ENCODE measurements around the genes DNAJC6 and GADD45A.

DNA sequence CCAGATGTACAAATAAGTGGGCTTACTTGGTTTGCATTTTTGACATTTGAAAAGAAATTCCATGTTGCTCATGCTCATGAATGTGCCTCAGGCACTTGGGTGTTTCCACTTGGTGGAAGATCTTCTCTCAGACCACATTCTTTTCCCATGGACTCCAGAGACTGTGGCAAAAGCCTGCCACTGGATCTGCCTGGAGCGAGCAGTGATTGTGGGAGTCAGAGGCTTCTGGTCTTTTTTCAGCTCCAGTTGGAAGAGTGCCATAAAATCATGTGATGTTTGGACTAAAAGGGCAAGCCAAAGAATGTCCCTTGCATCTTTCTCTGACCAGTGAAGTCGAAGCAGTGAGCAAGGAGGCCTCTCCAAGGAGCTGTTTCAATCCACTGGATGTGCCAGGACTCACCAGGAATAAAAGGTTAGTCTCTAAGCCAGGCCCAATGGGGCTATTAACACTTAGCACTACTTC lies 61.4 kb upstream of the DNAJC6 start:
- RAMPAGE, long total RNA, result no peak
- RRBS, result no CpG with 5 or more reads among the region's 2 CpGs
PRO-cap:
- standard, result no peak
- CoPRO, capped RNA only, 2 experiments, result no peak in any of the 2 experiments
- CoPRO, capped and uncapped RNA, 2 experiments, result no peak in any of the 2 experiments
- CoPRO, uncapped RNA only, 2 experiments, result no peak in any of the 2 experiments
CAGE:
- cytosol, long polyA plus RNA, result no peak
- long polyA plus RNA, result no peak
- nucleolus, long total RNA, result no peak
- nucleus, long polyA plus RNA, result no peak

DNA sequence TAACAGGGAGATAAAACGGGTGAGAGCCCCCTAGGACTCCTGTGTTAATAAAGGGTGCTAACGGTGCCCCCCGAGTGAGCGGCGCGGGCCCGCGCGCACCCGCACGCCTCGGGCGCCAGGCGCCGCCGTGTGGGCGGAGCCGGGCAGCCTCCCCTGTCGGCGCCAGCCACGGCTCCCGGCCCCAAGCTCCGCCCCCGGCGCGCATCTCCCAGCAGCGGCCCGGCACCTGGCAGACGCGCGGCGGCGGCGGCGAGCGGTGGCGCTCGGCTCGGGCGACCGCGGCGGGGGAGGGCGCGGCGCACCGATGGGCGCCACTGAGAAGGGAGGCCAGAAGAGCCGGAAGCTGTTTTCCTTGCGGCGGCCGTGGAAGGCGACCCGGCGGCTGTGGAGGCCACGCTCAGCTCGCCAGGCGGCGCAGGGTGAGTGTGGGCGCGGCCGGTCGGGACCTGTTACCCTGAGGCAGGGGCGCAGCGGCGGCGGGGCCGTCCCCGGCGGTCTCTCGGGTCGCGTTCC lies 55.1 kb upstream of the DNAJC6 start:
- RAMPAGE, long total RNA, result no peak
- RRBS, result 3% methylated on average over 18 of the region's 73 CpGs
PRO-cap:
- standard, result bidirectional peak, plus-strand start at position 232 of the sequence, minus-strand start at position 131 of the sequence
- CoPRO, capped RNA only, 2 experiments, result peak in 2 of 2 experiments; most common plus-strand start position 232 of the sequence (in 2); most common minus-strand start position 131 of the sequence (in 2)
- CoPRO, capped and uncapped RNA, 2 experiments, result peak in 2 of 2 experiments; most common plus-strand start position 232 of the sequence (in 2); most common minus-strand start position 129 of the sequence (in 2)
- CoPRO, uncapped RNA only, 2 experiments, result peak in 1 of 2 experiments; most common plus-strand start position 232 of the sequence (in 1); most common minus-strand start position 49 of the sequence (in 1)
CAGE:
- cytosol, long polyA plus RNA, result no peak
- long polyA plus RNA, result start-site peak on the plus strand centred at position 355 of the sequence, 149 bp wide, 17 and 23 reads in 2 replicates
- nucleolus, long total RNA, result no peak
- nucleus, long polyA plus RNA, result no peak

DNA sequence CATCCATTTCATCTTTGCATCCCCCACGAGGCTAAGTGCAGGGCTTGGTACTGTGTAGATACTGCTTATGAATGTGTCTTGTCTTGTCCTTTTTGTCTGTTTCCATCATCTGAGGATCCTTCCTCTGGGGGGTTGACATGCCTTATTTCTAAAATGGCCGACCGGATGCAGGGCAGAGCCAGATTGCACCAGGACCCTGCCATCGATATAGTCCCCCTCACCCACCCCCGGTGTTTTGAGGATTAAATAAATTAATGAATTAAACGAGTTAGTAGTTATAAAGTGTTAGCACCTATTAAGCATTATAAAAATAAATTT lies 53.6 kb upstream of the DNAJC6 start:
- RAMPAGE, long total RNA, result no peak
- RRBS, result 3% methylated on average over 3 of the region's 6 CpGs
PRO-cap:
- standard, result bidirectional peak, plus-strand start at position 140 of the sequence, minus-strand start at position 111 of the sequence
- CoPRO, capped RNA only, 2 experiments, result peak in 1 of 2 experiments; most common plus-strand start position 90 of the sequence (in 1); most common minus-strand start position 66 of the sequence (in 1)
- CoPRO, capped and uncapped RNA, 2 experiments, result peak in 1 of 2 experiments; most common plus-strand start position 151 of the sequence (in 1); most common minus-strand start position 67 of the sequence (in 1)
- CoPRO, uncapped RNA only, 2 experiments, result peak in 1 of 2 experiments; most common plus-strand start position 138 of the sequence (in 1)
CAGE:
- cytosol, long polyA plus RNA, result no peak
- long polyA plus RNA, result no peak
- nucleolus, long total RNA, result no peak
- nucleus, long polyA plus RNA, result no peak

DNA sequence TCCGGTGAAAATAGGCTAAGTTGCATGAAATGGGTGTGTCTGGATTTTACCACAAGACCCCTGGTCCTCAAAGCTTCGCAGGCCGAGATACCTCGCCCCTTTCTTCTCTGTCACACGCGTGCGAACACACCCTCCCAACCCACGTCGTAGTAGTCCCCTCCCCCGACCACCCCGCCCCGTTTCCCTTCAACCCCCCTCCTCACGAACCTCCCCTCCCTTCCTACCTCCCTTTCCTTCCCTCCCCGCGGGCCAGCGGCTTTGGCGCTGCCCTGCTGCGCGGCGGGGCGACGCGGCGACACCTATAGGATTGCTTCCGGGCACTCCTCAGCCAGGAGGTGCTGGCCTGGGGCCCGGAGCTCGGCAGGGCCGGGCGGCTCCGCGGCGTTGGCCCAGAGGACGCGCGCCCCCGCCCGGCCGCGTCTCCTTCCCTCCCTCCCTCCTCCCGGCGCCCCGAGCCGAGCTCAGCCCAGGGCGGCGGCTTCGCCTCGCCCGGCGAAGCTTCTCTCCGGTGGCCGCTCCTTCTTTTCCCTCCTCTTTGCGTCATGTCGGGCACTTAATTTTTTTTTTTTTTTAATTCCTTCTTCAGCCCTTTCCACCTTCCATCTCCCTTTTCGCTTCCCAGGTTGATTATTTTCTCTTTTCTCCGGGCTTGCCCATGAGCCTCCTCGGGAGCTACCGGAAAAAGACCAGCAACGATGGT lies at the start of gene DNAJC6:
DNAJC6 (plus strand) TSS at position 453 of the 700 bp plus-strand sequence.
- RAMPAGE, long total RNA, result no peak
- RRBS, result 2% methylated on average over 18 of the region's 58 CpGs
PRO-cap:
- standard, result bidirectional peak, plus-strand start at position 331 of the sequence, minus-strand start at position 109 of the sequence
- CoPRO, capped RNA only, 2 experiments, result peak in 2 of 2 experiments; most common plus-strand start position 327 of the sequence (in 2); most common minus-strand start position 301 of the sequence (in 2)
- CoPRO, capped and uncapped RNA, 2 experiments, result no peak in any of the 2 experiments
- CoPRO, uncapped RNA only, 2 experiments, result no peak in any of the 2 experiments
CAGE:
- cytosol, long polyA plus RNA, result no peak
- long polyA plus RNA, result no peak
- nucleolus, long total RNA, result no peak
- nucleus, long polyA plus RNA, result no peak

GRCh38 chr1:65394514-65395093 lies 25.9 kb upstream of the LEPR start:
- RAMPAGE, long total RNA, result no peak
- RRBS, result no CpG with 5 or more reads among the region's 4 CpGs
PRO-cap:
- standard, result no peak
- CoPRO, capped RNA only, 2 experiments, result no peak in any of the 2 experiments
- CoPRO, capped and uncapped RNA, 2 experiments, result no peak in any of the 2 experiments
- CoPRO, uncapped RNA only, 2 experiments, result no peak in any of the 2 experiments
CAGE:
- cytosol, long polyA plus RNA, result no peak
- long polyA plus RNA, result no peak
- nucleolus, long total RNA, result no peak
- nucleus, long polyA plus RNA, result no peak

DNA sequence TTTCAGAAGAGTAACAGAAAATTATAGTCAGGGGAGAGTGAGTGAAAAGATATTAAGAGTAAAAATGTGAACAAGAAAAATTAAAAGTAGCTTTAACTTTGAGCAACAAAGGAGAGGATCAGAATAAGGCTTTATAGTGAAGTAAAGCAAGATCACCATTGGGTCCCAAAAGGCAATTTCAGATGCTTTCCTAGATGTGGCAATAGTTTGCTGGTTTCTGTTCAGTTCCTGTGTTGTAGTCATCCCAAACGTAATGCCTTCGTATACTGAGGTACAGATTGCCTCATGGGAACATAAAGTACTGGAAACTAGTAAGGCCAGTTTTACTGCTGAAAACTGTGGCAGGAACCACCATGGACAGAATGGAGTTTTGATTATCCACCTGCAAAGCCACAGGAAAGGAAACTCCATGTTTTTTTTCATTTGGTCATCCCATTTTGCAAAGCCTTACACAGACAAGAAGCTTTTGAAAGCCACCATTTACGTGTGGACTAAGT lies 283.5 kb upstream of the SGIP1 start:
- RAMPAGE, long total RNA, result no peak
- RRBS, result no CpG with 5 or more reads among the region's 3 CpGs
PRO-cap:
- standard, result no peak
- CoPRO, capped RNA only, 2 experiments, result no peak in any of the 2 experiments
- CoPRO, capped and uncapped RNA, 2 experiments, result no peak in any of the 2 experiments
- CoPRO, uncapped RNA only, 2 experiments, result no peak in any of the 2 experiments
CAGE:
- cytosol, long polyA plus RNA, result no peak
- long polyA plus RNA, result no peak
- nucleolus, long total RNA, result no peak
- nucleus, long polyA plus RNA, result no peak

DNA sequence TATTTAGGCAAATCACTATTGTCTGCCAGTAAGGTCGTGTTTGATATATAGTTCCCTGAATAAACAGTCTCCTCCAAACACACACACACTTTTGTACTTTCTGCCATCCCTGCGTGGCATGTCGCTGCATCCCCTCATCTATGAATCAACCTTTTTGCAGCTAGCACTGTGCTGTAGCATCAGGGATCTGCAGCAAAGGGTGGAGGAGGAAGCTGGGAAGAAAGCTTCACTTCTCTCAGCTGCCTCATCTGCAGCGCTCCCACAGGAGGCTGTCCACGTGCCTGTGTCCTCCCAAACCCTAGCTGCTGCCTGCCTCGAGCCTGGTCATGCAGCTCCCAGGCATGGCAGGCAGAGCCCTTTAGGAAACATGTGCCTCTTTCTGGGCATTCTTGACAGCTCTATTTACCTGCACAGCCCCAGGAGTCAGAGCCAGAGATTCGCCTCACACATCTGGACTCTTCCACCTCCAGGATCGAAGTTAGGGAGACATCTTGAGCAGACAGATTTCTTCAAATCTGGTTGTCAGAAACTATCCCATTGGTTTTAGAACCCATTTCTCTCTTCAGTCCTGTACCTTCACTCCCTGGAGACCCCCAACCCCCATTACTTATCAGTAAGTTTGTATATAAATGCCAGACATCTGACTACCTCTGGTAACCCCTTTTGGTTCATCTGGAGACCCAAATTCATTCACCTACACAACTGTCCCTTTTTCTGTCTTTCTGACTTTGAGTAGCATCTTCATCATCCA lies 262.0 kb upstream of the SGIP1 start:
- RAMPAGE, long total RNA, result no peak
- RRBS, result no CpG with 5 or more reads among the region's 8 CpGs
PRO-cap:
- standard, result no peak
- CoPRO, capped RNA only, 2 experiments, result no peak in any of the 2 experiments
- CoPRO, capped and uncapped RNA, 2 experiments, result no peak in any of the 2 experiments
- CoPRO, uncapped RNA only, 2 experiments, result no peak in any of the 2 experiments
CAGE:
- cytosol, long polyA plus RNA, result no peak
- long polyA plus RNA, result no peak
- nucleolus, long total RNA, result no peak
- nucleus, long polyA plus RNA, result no peak

DNA sequence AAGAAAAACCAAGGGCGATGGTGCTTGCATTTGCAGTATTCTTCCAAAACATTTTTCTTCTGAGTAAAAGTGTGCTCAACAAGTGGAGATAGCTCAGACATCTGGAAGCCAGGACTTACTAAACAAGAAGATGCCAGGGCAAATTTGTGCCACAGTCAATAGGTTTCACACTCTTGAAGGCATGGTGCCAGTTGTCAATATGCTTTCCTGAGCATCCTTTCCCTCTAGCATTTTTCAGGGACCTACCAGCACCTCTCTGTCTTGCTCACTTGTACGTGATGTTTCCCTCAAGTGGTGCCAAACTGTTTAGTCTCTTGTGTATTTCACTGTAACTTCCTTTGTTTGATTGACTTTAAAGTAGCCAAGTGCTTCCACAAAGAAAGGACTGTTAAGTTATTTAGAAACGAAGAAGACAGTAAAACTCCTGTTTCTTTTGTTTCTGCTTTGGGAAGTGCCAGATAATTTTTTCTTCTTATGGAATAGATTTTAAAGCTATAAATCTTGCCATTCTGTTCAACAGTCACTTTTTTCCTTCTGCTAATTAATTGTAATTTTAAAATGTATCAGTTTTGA lies 193.9 kb upstream of the SGIP1 start:
- RAMPAGE, long total RNA, result no peak
- RRBS, result no CpG with 5 or more reads among the region's 3 CpGs
PRO-cap:
- standard, result no peak
- CoPRO, capped RNA only, 2 experiments, result no peak in any of the 2 experiments
- CoPRO, capped and uncapped RNA, 2 experiments, result no peak in any of the 2 experiments
- CoPRO, uncapped RNA only, 2 experiments, result no peak in any of the 2 experiments
CAGE:
- cytosol, long polyA plus RNA, result no peak
- long polyA plus RNA, result no peak
- nucleolus, long total RNA, result no peak
- nucleus, long polyA plus RNA, result no peak

DNA sequence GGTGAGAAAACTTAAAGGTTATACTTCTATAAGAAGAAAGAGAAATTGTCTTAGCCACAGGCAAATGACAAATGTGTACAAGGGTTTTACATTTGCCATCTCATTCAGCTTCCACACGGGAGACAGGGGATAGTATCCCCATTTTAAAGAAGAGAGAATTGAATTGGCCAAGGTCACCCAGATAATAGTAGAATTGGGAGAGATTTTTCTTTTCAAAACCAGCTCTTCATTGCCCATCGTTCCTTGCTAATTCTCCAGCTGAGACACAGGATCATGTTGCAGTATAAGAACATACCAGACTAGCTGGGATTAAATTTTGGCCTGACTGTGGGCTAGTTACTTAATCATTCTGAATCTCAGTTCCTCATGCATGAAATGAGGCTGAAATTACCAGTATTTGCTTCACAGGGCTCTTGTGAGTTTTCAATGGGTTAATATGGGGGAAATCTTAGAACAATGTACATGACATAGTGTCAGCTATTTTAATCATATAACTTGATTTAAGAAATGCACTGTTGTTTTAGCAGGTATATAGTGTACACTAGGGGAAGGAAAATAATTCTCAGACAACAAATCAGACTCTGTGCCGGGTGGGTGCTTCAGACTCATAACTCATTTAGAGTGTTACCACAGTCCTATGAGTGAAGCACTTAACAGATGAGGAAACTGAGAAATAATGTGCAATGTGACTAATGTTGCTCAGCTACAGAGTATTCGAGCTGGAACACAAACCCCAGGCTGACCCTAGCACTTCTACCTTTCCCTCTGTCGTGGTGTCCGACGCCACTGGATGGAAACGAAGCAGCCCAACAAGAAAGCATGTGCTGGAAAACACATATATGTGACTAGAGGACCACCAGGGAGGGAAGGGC lies 137.7 kb upstream of the SGIP1 start:
- RAMPAGE, long total RNA, result no peak
- RRBS, result no CpG with 5 or more reads among the region's 8 CpGs
PRO-cap:
- standard, result no peak
- CoPRO, capped RNA only, 2 experiments, result no peak in any of the 2 experiments
- CoPRO, capped and uncapped RNA, 2 experiments, result no peak in any of the 2 experiments
- CoPRO, uncapped RNA only, 2 experiments, result no peak in any of the 2 experiments
CAGE:
- cytosol, long polyA plus RNA, result no peak
- long polyA plus RNA, result no peak
- nucleolus, long total RNA, result no peak
- nucleus, long polyA plus RNA, result no peak

DNA sequence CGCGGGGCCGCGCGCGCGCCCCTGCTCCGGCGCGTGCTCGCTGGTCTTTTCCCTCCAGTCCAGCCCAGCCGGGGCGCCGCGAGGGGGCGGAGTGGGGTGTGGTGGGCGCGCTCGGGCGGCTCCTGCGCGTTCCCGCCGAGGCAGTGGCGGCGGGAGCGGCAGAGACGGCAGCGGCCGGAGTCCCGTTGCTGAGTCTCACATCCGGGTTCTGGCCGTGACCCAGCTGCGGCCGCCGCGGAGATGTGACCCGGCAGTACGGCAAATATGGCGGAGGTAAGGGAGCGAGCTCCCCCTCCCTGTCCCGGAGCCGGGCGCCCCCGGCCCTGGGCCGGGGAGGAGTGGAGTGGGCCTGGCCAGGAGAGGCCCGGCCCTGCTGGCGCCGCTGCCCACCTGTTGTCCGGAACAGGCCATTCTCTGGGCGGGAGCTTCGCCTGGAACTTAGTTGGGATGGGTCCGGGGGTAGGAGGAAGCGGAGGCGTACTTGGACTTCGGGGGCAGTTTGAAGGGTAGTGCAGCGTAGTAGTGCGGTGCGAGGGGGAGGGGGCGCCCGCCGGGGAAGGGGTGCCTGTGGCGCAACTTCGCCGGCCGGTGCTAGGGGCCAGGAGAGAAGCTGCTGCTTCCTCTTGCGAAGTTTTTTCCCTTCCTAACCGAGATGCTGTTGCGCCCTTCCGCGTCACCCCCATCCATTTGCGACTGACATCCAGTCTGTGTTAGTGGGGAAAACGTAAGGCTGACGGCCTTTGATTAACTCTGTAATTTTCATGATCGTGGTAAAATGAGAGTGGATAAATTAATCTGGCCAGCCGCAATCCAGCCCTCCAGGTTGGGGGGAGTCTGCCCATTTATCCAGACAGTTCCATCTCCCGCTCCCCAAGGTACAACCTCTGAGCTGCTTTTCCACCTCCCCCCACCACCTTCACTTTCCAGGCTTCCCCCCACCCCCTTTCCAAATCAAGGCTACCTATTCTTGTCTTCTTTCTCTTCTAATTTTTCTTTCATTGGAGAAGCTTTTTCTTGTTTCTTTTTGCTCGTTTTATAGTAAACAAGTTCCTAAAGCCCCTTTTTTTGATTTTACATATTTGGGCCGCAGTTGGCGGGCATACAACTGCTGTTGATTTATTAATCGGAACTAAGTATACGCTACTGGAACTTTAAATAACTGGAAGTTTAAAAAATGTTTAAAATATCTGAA lies 5.7 kb downstream of the MIER1 start:
- RAMPAGE, long total RNA, result start-site peak on the plus strand centred at position 192 of the sequence, 134 bp wide, 1,294 and 1,195 reads in 2 replicates
- RRBS, result 2% methylated on average over 28 of the region's 82 CpGs
PRO-cap:
- standard, result bidirectional peak, plus-strand start at position 143 of the sequence, minus-strand start outside the sequence; bidirectional peak, plus-strand start at position 441 of the sequence, minus-strand start at position 406 of the sequence; bidirectional peak, plus-strand start at position 686 of the sequence, minus-strand start at position 695 of the sequence; unidirectional peak, minus-strand start at position 886 of the sequence
- CoPRO, capped RNA only, 2 experiments, result peak in 2 of 2 experiments; most common plus-strand start position 143 of the sequence (in 2); most common minus-strand start position 404 of the sequence (in 1)
- CoPRO, capped and uncapped RNA, 2 experiments, result peak in 2 of 2 experiments; most common plus-strand start position 687 of the sequence (in 2); most common minus-strand start position 440 of the sequence (in 2)
- CoPRO, uncapped RNA only, 2 experiments, result peak in 2 of 2 experiments; most common plus-strand start position 755 of the sequence (in 2); most common minus-strand start position 264 of the sequence (in 1)
CAGE:
- cytosol, long polyA plus RNA, result start-site peak on the plus strand centred at position 199 of the sequence, 119 bp wide, 267 and 266 reads in 2 replicates
- long polyA plus RNA, result start-site peak on the plus strand centred at position 198 of the sequence, 121 bp wide, 271 and 343 reads in 2 replicates
- nucleolus, long total RNA, result no peak
- nucleus, long polyA plus RNA, result start-site peak on the plus strand centred at position 198 of the sequence, 112 bp wide, 108 and 478 reads in 2 replicates

GRCh38 chr1:66948700-66949076 lies 23.9 kb downstream of the MIER1 start:
- RAMPAGE, long total RNA, result no peak
- RRBS, result no CpG with 5 or more reads among the region's 1 CpG
PRO-cap:
- standard, result no peak
- CoPRO, capped RNA only, 2 experiments, result no peak in any of the 2 experiments
- CoPRO, capped and uncapped RNA, 2 experiments, result no peak in any of the 2 experiments
- CoPRO, uncapped RNA only, 2 experiments, result no peak in any of the 2 experiments
CAGE:
- cytosol, long polyA plus RNA, result no peak
- long polyA plus RNA, result no peak
- nucleolus, long total RNA, result no peak
- nucleus, long polyA plus RNA, result no peak

DNA sequence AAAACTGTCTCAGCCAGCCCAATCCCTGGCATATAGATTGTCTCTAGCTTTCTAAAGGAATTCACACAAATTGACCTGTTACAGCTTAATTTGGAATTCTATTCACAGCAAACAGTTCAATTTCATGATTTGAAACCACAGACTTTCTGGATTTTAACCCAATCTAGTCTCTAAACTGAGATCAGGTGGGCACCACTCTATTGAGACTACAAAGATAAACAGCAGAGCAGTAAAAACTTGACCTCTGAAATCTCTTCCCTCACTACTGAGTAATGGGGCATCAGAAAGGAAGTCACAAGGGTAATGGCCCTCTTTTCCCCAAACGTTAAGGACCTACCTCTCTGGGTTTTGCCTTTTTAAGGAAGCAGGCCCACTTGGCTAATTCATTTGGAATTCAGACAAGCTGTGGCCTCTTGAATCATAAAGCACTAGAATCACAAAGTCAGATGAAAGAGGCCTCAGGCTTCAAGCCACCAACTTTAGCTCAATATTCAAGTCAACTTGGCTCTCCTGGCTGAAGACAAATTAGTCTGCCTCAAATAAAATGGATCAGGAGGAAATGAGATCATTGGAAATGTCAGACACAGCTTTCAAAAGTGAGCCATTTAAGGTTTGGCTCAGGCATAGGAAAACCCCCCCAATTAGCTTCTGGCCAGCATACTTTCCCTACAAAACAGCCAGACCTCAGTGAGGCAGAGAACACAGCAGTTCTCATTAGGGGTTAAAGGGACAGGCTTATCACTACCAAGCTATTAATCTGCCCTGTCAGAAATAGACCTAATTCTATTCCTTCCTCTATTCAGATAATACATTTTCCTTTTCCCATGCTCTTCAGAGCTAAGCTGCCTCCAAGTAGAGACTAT lies 34.4 kb downstream of the SLC35D1 start:
- RAMPAGE, long total RNA, result no peak
- RRBS, result no CpG with 5 or more reads among the region's 1 CpG
PRO-cap:
- standard, result no peak
- CoPRO, capped RNA only, 2 experiments, result no peak in any of the 2 experiments
- CoPRO, capped and uncapped RNA, 2 experiments, result no peak in any of the 2 experiments
- CoPRO, uncapped RNA only, 2 experiments, result no peak in any of the 2 experiments
CAGE:
- cytosol, long polyA plus RNA, result no peak
- long polyA plus RNA, result no peak
- nucleolus, long total RNA, result no peak
- nucleus, long polyA plus RNA, result no peak

DNA sequence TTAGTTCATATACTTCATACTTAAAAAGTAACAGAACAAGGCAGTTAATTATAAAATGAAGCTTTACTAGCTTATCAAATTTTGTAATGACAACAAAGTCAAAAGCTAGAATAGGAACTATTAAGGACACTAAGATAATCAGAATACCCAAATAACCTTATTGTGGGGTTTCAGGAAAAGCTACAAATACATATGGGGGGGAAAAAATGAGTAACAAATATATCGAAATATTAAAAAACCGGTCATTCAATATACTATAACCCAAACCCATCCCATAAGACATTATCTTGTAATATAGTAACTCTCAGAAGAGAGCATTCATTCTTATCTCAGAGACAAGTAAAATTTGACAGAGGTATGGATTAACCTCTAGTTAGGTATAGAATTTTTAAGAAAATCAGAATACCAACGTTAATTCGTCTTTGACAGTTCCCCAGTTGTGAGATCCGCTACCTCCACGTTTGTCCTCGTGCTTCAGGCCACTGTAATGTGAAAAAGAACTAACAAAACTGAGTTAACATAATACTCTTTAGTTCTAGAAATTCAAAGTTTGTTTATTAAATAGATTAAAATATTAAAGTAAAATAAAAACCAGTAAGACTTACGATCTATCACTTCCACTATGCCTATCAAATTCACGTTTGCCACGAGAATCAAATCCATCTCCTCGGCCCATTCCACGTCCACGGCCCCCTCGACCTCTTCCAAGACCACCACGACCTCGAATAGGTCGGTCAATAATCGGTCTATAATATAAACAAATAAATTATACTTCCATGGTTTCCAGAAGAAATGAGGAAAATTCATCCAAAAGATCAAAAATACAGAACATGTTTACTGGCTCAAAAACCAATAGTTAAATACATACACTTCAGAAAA lies 5.5 kb downstream of the SERBP1 start:
- RAMPAGE, long total RNA, result no peak
- RRBS, result no CpG with 5 or more reads among the region's 18 CpGs
PRO-cap:
- standard, result no peak
- CoPRO, capped RNA only, 2 experiments, result no peak in any of the 2 experiments
- CoPRO, capped and uncapped RNA, 2 experiments, result no peak in any of the 2 experiments
- CoPRO, uncapped RNA only, 2 experiments, result peak in 1 of 2 experiments; most common minus-strand start position 52 of the sequence (in 1)
CAGE:
- cytosol, long polyA plus RNA, result no peak
- long polyA plus RNA, result no peak
- nucleolus, long total RNA, result no peak
- nucleus, long polyA plus RNA, result no peak

- RAMPAGE, long total RNA, result no peak
- RRBS, result no CpG with 5 or more reads among the region's 22 CpGs
PRO-cap:
- standard, result bidirectional peak, plus-strand start at chr1:67431199, minus-strand start at chr1:67431090
- CoPRO, capped RNA only, 2 experiments, result peak in 2 of 2 experiments; most common plus-strand start chr1:67431199 (in 2); most common minus-strand start chr1:67431045 (in 1)
- CoPRO, capped and uncapped RNA, 2 experiments, result peak in 2 of 2 experiments; most common plus-strand start chr1:67431199 (in 2); most common minus-strand start chr1:67431083 (in 1)
- CoPRO, uncapped RNA only, 2 experiments, result peak in 2 of 2 experiments; most common plus-strand start chr1:67431199 (in 2); most common minus-strand start chr1:67431033 (in 1)
CAGE:
- cytosol, long polyA plus RNA, result no peak
- long polyA plus RNA, result no peak
- nucleolus, long total RNA, result no peak
- nucleus, long polyA plus RNA, result no peak
These were observed 780 bp upstream of the SERBP1 start for GRCh38 chr1:67430984-67431379.

- RAMPAGE, long total RNA, result no peak
- RRBS, result no CpG with 5 or more reads among the region's 4 CpGs
PRO-cap:
- standard, result no peak
- CoPRO, capped RNA only, 2 experiments, result no peak in any of the 2 experiments
- CoPRO, capped and uncapped RNA, 2 experiments, result no peak in any of the 2 experiments
- CoPRO, uncapped RNA only, 2 experiments, result no peak in any of the 2 experiments
CAGE:
- cytosol, long polyA plus RNA, result no peak
- long polyA plus RNA, result no peak
- nucleolus, long total RNA, result no peak
- nucleus, long polyA plus RNA, result no peak
These were observed 124.2 kb upstream of the GADD45A start for GRCh38 chr1:67560729-67561232.

GRCh38 chr1:67685104-67686200 lies at the start of gene GADD45A:
Gene GADD45A (plus strand): TSS chr1:67685201.
- RAMPAGE, long total RNA, result no peak
- RRBS, result 3% methylated on average over 27 of the region's 96 CpGs
PRO-cap:
- standard, result bidirectional peak, plus-strand start at chr1:67685201, minus-strand start at chr1:67684921; bidirectional peak, plus-strand start at chr1:67685500, minus-strand start at chr1:67685489; unidirectional peak, plus-strand start at chr1:67686089
- CoPRO, capped RNA only, 2 experiments, result peak in 2 of 2 experiments; most common plus-strand start chr1:67685201 (in 2); most common minus-strand start chr1:67685276 (in 1)
- CoPRO, capped and uncapped RNA, 2 experiments, result peak in 2 of 2 experiments; most common plus-strand start chr1:67685201 (in 2); most common minus-strand start chr1:67685411 (in 1)
- CoPRO, uncapped RNA only, 2 experiments, result peak in 1 of 2 experiments; most common plus-strand start chr1:67685237 (in 1); most common minus-strand start chr1:67685526 (in 1)
CAGE:
- cytosol, long polyA plus RNA, result start-site peak on the plus strand at chr1:67685196-67685408, 1,926 and 918 reads in 2 replicates
- long polyA plus RNA, result start-site peak on the plus strand at chr1:67685214-67685444, 680 and 1,121 reads in 2 replicates
- nucleolus, long total RNA, result no peak
- nucleus, long polyA plus RNA, result start-site peak on the plus strand at chr1:67685214-67685407, 486 and 585 reads in 2 replicates

GRCh38 chr1:67687595-67688698 lies 2.9 kb downstream of the GADD45A start:
- RAMPAGE, long total RNA, result no peak
- RRBS, result no CpG with 5 or more reads among the region's 8 CpGs
PRO-cap:
- standard, result unidirectional peak, plus-strand start at chr1:67688545
- CoPRO, capped RNA only, 2 experiments, result no peak in any of the 2 experiments
- CoPRO, capped and uncapped RNA, 2 experiments, result peak in 1 of 2 experiments; most common plus-strand start chr1:67688620 (in 1); most common minus-strand start chr1:67688357 (in 1)
- CoPRO, uncapped RNA only, 2 experiments, result peak in 2 of 2 experiments; most common plus-strand start chr1:67687838 (in 1); most common minus-strand start chr1:67687849 (in 1)
CAGE:
- cytosol, long polyA plus RNA, result no peak
- long polyA plus RNA, result no peak
- nucleolus, long total RNA, result no peak
- nucleus, long polyA plus RNA, result no peak

DNA sequence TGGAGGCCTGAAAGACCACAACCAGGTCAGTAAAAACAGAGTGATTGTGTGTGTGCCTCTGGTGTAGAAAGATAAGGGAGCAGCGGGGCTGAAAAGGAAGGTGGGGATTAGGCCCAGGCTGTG lies 3.6 kb downstream of the GADD45A start:
- RAMPAGE, long total RNA, result no peak
- RRBS, result no CpG with 5 or more reads among the region's 1 CpG
PRO-cap:
- standard, result bidirectional peak, plus-strand start outside the sequence, minus-strand start at position 46 of the sequence
- CoPRO, capped RNA only, 2 experiments, result peak in 2 of 2 experiments; most common minus-strand start position 46 of the sequence (in 2)
- CoPRO, capped and uncapped RNA, 2 experiments, result peak in 2 of 2 experiments; most common minus-strand start position 46 of the sequence (in 2)
- CoPRO, uncapped RNA only, 2 experiments, result peak in 1 of 2 experiments; most common minus-strand start position 46 of the sequence (in 1)
CAGE:
- cytosol, long polyA plus RNA, result no peak
- long polyA plus RNA, result no peak
- nucleolus, long total RNA, result no peak
- nucleus, long polyA plus RNA, result no peak